H9 (cell line): ENCODE measurements around a stretch of chr21.

DNA sequence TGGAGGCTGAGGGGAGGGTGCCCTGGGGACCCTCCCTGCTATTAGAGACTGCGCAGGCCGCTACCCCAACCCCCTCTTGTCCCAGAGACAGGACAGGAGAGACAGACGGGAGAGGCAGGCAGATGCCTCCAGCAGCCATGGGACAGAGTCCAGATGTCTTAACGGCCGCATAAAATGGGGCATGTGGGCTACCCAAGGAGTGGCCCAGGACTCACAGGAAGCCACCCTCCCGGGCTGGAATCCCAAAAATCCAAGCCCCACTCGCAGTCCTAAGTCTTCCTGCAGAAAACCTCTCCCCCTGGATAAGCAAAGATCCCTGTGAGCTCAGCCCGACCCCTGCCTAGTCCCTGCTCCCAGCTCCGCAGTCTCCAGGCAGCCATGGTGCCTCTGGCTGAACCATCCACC, 43.6 kb upstream of the COL18A1 start:
- PRO-cap: bidirectional peak, plus-strand start at position 284 of the sequence, minus-strand start at position 155 of the sequence

DNA sequence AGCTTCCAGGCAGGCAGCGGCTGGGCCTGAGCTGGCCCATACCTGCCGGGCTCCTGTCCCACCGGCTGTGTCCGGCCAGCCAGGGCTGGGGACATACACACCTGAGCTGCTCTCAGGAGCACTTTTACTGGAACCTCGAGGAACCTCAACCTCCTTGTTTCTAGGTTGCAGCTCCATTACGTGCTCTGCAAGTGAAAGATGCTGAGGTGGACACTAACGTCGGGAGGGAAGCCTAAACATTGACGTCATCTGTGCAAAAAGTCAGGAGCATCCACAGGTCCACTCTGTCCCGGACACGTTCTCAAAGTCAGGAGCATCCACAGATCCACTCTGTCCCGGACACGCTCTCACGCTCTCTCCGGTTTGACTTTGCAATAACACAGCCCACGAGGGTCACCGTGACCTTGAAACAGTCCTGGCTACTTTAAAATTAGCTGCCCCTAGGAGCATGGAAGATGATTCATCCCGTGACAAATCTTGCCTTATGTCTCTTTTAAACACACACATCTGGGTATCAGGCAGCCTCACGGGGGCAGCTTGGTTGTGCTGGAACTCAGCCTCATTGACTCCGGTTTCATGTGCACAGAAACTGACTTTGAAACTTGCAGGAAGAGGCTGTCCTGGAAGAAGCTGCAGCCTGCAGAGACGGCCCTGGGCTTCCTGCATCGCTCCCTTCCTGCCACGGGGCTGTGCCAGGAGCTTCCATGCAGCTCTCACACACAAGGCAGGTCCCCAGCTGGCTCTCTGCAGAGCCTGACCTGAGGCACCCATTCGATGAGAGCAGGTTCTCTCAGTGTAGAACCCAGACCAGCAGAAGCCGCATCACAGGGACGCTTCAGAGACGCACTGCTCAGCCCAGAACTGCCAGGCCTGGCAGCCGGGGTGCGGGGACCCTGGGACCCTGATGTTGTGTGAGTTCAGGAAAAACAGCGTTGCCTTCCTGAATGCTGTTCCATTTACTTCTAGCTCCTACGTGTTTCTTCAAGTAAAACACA, 18.1 kb upstream of the COL18A1 start:
- PRO-cap: no peak

DNA sequence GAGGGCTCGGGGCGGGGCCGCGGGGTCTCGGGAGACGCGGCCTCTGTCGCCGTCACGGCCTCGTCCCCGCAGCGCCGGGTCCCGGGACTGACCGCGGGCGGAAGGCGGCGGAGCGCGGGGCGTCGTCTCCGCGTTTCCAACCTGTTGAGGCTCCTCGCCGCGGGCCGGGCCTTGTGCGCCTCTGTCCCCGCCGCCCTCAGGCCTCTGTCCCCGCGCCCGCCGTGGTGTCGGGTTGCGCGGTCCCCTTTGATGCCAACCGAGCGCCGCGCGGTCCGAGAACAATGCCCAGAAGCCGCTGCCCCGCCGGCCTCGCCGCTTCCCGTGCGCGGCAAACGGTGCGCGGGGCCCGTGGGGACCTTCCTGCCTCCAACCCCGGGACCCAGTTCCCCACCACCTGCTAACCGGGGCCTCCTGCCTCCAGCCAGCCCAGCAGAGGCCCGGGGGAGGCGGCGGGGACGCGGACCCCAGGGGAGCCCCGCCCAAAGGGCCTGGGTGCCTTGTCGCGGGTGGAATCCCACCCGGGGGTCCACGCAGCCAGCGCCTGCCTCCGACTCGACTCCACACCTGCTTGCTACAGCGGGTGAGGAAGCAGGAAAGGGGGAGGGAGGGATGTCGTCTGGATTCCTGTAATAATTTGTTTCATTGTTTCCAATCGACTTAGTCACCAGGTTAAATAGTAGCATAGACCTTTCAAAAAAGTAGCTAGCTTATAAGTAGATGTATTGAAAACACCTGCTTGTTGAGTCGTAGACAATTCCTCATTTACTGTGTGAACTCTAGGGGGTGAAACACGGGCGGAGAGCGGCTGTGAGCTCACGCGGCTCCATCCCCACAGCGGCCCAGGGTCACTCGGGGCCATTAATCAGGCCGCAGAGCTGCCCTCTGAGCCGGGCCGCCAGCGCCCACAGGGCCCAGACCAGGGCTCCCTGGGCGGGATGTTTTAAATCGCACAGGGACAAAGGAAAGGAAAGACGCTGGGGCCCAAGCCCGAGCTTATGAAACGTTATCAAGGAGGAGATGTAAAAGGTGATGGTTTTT, 1.1 kb downstream of the COL18A1 start:
- PRO-cap: bidirectional peak, plus-strand start at position 277 of the sequence, minus-strand start at position 173 of the sequence; bidirectional peak, plus-strand start at position 761 of the sequence, minus-strand start at position 566 of the sequence; bidirectional peak, plus-strand start at position 943 of the sequence, minus-strand start at position 833 of the sequence; bidirectional peak, plus-strand start outside the sequence, minus-strand start at position 997 of the sequence

- PRO-cap: no peak
These were observed 12.6 kb downstream of the COL18A1 start for GRCh38 chr21:45417452-45418158.

DNA sequence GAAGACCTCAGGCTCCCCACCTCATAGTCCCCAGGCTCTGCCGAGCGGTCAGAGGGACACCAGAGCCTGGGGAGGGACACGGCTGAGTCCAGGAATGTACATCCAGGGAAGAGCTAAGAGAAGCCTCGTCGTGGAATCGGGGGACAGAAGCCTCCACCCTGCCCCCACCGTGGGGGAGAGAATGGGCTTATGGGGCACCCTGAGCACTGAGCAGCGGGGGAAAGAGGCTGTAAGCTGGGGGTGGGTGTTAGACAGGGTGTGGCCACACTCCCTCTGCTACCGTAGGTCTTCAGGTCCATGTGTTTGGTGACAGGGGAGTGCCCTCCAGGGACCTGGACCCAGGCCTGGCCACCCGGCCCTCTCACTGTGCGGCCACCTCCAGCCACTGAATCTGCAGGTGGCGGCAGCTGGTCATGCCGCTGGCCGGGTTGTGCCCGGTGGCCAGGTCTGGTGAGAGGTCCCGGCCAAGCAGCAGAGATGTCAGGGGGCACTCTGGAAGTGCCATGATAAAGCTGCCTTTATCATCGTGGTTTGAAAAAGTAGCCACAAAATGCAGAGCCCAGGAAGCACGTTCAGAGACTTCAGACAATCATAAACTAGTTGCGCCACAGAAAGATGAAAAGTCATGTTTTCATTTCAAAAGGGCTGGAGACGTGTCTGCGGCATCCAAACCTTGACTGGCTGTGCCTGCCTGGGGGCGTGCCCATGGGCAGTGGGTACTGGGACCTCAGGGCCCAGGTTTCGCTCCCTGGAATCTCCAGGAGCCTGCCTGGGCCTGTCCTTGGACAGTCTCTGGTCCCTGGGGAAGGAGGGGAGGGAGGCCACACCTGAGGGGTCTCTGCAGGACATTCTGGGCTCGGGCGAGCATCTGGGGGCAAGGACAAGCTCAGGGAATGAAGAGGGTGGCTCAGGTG, 44.7 kb downstream of the COL18A1 start:
- PRO-cap: no peak

DNA sequence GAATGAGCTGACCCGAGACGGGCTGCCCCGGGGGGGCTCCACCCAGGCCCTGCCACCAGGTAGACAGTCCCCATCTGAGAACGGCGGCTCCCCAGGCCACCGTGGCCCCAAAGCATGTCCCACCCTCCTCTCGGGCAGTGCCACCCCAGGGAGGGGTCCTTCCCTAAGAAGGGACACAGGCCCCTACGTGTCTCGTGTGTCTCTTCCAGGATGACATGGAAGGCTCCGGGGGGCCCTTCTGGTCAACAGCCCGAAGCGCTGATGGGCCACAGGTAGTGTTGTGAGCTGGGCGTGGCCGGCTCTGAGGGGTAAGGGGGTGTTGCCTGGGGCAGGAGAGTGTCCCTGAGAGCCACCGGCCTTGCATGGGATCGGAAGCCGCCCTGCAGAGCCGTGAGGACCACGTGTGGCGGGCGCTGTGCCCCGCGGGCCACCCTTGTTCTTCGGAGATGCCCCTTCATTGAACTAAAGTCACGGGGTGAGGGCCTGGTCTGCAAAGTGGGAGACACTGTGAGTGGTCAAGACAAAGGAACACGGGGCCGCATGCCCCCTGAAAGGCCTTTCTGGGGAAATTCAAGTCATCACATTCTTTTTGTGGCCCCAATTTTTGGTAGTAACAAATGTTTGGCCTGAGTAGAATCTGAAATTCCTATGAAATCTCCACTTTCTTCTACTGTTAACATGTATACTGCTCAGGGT, 54.9 kb downstream of the SLC19A1 start:
- PRO-cap: no peak

GRCh38 chr21:45554824-45555246, 12.6 kb upstream of the SLC19A1 start:
- PRO-cap: no peak

- PRO-cap: no peak
These were observed 20.6 kb upstream of the SLC19A1 start for GRCh38 chr21:45562735-45563415.

- PRO-cap: no peak
These were observed 50.0 kb upstream of the SLC19A1 start for GRCh38 chr21:45592135-45592800.

- PRO-cap: no peak
These were observed 36.4 kb upstream of the PCBP3 start for GRCh38 chr21:45607044-45607556.

GRCh38 chr21:45607654-45608014, 35.9 kb upstream of the PCBP3 start:
- PRO-cap: no peak

DNA sequence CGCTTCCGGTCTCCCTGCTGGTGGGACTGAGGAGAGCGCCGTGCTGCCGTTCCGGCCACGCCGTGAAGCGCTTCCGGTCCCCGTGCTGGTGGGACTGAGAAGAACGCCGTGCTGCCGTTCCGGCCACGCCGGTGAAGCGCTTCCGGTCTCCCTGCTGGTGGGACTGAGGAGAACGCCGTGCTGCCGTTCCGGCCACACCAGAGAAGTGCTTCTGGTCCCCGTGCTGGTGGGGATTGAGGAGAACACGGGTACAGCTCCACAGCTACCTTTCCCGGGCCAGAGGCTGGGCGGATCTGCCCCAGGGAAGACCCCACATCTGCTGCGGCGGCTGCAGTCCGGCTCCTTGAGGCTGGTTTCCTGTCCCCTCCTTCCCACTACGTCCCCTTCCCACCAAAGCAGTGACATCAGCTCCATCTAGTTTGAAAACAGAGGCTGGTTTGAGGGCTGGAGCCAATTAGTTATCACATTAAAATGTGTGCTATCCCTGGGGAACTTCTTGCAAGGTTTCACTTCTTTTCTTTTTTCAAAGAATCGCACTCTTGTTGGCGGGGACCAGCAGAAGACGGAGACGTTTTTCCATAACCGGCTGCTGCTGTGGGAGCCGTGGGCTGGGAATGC, 9.1 kb upstream of the PCBP3 start:
- PRO-cap: no peak

DNA sequence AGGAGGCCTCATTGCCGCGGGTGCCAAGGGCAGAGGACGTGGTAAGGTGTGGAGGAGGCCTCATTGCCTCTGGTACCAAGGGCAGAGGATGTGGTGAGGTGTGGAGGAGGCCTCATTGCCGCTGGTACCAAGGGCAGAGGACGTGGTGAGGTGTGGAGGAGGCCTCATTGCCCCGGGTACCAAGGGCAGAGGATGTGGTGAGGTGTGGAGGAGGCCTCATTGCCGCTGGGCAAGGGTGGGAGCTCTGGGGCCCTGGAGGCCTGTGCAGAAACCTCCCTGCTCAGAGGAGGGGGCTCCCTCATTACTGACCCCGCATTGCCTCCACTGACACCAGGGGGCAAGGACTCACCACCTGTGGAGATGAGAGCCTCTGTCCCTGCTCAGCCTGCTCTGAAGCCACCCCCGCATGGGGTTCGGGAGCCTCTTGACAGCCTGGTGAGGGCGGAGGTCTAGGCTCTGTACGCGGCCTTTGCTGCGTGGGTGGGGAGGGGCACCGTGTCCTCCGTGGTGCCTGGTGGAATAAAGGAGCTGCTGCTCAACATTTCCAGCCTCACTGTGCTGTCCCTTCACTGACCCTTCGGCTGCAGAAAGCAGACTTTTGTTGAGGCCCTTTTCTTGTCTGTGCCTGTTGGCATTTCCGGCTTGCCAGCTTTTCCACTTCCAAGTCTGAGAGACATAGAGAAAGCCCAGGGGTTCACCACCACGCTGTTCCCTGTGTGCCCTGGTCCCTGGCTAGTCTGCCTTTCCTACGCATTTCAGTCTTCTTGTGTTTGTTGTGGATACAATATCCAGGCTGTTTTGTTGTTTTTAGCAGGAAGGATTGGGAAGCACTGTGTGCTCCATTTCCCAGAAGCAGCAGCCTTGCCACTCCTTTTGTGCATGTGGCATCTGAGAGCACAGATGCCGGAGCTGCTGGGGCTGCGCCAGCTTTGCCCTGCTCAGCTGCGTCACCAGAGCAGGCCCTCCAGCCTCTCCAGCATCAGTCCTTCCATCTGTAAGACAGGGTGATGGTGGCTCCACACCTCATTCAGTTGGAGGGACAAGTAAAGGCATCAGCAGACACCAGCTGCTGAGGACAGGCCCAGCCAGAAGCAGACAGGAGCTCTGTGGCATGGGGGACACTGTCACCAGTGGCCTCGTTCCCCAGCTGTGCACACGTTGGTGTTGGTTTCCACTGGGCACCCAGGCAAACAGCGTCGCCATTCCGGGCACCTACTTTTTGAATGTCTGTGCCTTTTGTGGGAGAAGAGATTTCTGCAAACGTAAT, 94.7 kb upstream of the COL6A1 start:
- PRO-cap: no peak

- PRO-cap: no peak
These were observed 18.7 kb upstream of the COL6A2 start for GRCh38 chr21:46079190-46079724.

DNA sequence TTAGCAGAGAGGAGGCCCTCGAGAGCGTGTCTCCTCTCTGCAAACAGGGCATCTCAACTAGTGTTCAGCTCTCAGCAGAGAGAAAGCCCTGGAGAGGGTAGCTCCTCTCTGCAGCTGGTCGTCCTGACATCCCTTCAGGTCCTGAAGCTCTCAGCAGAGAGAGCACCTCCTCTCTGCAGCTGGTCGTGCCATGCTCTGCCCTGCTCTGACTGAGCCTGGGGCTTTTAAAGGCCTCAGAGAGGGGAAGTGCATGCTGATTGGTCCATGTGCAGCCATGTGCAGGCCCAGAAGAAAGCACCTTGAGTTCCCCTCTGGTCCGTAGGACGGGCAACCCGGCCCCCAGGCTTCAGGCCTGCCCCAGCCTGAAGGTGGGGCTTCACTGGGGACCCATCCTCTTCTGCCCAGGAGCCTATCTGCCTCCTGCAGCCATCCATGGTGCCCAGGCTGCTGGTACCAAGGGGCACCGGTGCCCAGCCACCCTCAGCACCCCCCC, 11.2 kb downstream of the COL6A2 start:
- PRO-cap: no peak

- PRO-cap: no peak
These were observed 17.2 kb downstream of the COL6A2 start for GRCh38 chr21:46115087-46115501.

GRCh38 chr21:46182815-46183358, 1.4 kb downstream of the SPATC1L start:
- PRO-cap: no peak

- PRO-cap: no peak
These were observed 5.0 kb upstream of the SPATC1L start for GRCh38 chr21:46188915-46190004.

- PRO-cap: no peak
These were observed 33.1 kb upstream of the DIP2A start for GRCh38 chr21:46425460-46426024.

DNA sequence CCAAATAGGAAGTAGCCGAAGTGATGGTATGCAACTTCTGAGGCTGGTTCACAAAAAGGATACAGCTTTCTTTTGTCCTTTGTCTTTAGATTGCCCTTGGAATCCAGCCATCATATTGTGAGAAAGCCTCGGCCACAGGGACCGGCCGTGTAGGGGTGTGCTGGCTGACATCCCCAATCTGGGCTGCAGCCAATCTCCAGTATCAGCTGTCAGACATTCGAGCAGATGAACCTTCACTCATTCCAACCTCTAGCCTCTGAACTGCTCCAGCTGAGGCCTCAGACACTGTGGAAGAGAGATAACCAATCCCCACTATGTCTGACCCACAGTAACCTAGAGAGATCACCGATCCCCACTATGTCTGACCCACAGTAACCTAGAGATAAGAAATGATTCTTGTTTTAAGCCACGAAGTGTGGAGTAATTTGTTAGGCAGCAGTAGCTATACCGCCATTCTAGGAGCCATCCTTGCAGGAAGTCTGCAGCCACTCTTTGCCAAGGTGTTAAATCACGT, 3.0 kb upstream of the DIP2A start:
- PRO-cap: no peak